Left colon (tissue), 1 donor: ENCODE measurements around a stretch of chr21.

DNA sequence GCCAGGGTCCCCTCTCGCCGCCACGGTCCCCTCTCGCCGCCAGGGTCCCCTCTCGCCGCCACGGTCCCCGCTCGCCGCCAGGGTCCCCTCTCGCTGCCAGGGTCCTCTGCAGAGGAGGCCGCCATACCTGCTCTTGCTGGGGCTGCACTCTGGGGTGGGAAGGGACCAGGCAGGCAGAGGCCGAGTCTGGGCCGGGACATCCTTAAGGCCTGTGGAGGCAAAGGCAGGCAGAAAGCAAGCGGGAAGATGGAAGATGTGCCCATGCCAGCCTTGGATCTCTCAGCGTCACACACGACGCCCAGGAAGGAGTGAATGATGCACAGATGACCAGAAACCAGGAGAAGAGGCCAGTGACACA, 43.9 kb downstream of the SLC19A1 start:
- PRO-cap = no peak

DNA sequence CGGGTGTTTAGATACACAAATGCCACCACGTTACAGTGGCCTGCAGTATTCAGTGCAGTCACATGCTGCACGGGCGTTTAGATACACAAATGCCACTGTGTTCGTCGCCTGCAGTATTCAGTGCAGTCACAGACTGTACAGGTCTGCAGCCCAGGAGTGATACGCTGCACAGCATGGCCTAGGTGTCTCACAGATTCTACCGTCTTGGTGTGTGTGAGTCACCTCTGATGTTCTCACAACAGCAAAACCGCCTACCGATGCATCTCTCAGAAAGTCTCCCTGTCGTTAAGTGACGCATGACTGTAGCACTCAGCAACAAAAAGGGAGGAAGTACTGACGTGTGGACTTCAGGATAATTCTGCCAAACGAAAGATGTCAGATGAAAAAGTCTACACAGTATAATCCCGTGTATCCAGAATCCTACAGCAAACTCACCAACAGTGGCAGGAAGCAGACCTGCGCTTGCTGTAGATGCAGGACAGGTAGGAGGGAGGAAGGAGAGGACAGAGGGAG, 36.4 kb upstream of the PCBP3 start:
- PRO-cap = no peak

GRCh38 chr21:45634300-45634917, 9.1 kb upstream of the PCBP3 start:
- PRO-cap = no peak

DNA sequence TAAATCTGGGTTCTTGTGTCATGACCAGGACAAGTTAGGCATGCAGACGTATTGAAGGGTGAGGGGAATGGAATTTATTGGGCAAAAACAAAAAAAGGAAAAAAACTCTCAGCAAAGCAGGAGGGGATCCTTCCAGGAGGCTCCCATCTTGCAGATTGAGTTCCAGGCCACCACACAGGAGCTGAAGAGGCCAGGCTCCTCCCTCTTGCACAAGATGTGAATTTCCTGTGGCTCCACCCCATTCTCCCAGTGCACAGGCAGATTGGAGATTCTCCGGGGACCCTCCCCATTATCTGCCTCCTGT, 19.1 kb upstream of the COL6A1 start:
- PRO-cap = no peak

DNA sequence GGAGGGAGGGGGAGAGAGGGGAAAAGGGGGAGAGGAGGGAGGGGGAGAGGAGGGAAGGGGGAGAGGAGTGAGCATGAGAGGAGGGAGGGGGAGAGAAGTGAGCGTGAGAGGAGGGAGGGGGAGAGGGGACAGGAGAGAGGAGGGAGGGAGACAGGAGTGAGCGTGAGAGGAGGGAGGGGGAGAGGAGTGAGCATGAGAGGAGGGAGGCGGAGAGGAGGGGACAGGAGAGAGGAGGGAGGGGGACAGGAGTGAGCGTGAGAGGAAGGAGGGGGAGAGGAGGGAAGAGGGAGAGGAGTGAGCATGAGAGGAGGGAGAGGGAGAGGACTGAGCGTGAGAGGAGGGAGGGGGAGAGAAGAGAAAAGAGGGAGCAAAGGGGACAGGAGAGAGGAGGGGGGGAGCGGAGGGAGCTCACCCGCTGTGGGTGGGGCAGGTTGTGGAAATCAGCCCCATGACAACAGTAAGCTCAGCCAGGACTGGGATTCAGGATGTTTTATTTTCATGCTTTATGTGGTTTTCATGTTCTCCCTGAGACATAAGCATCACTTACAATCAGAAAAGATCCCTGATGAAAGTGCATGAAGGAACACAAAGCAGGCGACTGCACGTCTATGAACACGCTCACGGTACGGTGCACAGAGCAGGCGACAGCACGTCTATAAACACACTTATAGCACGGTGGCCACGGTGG, 3.3 kb upstream of the COL6A1 start:
- PRO-cap = no peak

- PRO-cap = no peak
These were observed 35.4 kb upstream of the COL6A2 start for GRCh38 chr21:46062538-46062889.

DNA sequence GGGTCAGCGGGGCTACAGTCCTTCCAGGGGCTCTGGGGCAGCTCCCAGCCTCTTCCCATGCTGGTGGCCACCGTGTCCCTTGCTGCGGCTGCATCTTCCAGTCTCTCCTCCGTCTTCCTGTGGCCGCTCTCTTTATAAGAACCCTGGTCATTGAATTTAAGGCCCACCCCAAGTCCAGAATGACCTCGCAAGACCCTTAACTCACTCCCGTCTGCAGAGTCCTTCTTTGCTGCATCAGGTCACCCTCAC, 25.9 kb downstream of the FTCD start:
- PRO-cap = no peak

DNA sequence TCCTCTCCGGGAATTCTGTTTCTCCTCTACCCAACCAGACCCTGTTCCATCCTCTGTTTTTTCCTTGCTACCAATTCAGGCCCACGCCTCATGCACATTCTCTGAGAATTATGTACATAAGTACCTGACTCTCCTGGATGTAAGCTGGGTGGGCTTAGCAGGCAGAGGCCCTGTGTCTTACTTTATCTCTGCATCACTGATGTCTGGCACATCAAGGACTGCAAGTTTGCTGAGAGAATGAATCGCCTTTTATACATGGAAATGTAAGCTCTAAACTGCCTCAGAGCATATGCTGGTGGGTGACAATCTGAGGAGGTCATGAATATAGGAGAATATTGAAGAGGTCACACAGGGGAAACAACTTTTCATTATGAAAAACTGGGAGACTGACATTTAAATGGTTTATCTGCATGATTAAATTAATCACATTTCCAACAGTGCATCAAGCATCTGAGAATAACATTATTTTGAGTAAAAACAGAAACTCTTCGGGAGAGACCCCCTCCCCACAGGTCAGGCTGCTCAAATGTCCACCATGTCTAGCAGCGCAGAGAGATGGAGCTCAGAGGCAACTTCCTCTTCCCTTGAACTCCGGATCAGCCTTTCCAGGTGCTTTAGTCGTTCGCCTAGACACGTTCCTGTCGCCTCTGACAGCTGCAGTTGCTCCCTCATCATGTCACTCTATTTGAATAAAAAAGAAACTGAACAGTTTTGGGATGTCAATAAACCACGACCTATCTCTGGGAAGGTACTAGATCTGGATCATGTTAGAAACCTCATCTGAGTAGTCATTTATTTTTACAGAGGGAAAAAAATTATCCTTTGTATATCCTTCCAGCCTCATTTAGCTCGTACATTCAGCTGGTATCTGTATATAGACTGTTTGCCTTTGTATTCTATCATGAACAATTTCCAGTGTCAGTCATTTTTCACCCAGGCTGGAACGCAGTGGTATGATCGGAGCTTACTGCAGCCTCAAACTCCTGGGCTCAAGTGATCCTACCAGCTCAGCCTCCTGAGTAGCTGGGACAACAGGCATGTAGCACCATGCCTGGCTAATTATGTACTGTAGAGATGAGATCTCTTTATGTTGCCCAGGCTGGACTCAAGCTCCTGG, 6.5 kb upstream of the LSS start:
- PRO-cap = no peak

DNA sequence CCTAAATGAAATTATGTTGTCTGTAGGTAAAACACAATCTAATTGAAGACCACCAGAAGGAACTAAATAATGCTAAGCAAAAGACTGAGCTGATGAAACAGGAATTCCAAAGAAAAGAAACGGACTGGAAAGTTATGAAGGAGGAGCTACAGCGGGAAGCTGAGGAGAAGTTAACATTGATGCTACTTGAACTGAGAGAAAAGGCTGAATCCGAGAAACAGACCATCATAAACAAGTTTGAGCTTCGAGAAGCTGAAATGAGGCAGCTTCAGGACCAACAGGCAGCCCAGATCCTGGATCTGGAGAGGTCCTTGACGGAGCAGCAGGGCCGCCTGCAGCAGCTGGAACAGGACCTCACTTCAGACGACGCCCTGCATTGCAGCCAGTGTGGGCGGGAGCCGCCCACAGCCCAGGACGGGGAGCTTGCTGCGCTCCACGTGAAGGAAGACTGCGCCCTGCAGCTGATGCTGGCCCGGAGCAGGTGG, 39.5 kb downstream of the PCNT start:
- PRO-cap = no peak

DNA sequence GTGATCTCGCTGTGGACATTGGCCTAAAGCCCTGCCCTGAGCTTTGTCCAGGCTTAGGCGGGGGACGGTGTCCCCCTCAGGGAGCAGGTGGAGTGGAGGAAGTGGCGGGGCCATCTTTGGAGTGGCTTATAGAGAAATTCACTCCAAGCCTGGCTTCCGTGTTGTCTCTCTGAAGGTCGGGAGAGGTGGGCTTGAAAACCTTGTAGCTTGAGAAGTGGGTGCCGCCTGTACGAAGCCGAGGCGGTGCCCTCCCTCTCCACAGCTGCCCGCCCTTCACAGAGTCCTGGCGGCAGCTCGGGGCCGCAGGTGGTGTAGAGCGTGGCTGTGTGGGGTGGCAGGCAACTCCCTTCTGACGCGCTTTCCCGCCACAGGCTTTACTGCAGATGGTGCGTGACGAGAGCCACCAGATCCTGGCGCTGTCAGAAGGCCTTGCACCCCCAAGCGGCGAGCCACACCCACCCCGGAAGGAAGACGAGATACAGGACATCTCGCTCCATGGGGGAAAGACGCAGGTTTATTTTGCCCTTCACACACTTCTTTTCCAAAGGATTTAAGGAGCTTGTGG, 33.1 kb upstream of the DIP2A start:
- PRO-cap = no peak

- PRO-cap = no peak
These were observed 3.0 kb upstream of the DIP2A start for GRCh38 chr21:46455634-46456147.

- PRO-cap = no peak
These were observed 1.6 kb upstream of the PRMT2 start for GRCh38 chr21:46633543-46634554.